ENCODE data around the gene AACS.

DNA sequence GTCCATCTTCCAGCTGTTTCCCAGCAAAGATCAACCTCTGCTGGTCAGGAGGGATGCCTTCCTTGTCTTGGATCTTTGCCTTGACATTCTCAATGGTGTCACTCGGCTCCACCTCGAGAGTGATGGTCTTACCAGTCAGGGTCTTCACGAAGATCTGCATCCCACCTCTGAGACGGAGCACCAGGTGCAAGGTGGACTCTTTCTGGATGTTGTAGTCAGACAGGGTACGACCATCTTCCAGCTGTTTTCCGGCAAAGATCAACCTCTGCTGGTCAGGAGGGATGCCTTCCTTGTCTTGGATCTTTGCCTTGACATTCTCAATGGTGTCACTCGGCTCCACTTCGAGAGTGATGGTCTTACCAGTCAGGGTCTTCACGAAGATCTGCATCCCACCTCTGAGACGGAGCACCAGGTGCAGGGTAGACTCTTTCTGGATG lies 2.0 kb downstream of the UBC start:
- PRO-cap: no peak

DNA sequence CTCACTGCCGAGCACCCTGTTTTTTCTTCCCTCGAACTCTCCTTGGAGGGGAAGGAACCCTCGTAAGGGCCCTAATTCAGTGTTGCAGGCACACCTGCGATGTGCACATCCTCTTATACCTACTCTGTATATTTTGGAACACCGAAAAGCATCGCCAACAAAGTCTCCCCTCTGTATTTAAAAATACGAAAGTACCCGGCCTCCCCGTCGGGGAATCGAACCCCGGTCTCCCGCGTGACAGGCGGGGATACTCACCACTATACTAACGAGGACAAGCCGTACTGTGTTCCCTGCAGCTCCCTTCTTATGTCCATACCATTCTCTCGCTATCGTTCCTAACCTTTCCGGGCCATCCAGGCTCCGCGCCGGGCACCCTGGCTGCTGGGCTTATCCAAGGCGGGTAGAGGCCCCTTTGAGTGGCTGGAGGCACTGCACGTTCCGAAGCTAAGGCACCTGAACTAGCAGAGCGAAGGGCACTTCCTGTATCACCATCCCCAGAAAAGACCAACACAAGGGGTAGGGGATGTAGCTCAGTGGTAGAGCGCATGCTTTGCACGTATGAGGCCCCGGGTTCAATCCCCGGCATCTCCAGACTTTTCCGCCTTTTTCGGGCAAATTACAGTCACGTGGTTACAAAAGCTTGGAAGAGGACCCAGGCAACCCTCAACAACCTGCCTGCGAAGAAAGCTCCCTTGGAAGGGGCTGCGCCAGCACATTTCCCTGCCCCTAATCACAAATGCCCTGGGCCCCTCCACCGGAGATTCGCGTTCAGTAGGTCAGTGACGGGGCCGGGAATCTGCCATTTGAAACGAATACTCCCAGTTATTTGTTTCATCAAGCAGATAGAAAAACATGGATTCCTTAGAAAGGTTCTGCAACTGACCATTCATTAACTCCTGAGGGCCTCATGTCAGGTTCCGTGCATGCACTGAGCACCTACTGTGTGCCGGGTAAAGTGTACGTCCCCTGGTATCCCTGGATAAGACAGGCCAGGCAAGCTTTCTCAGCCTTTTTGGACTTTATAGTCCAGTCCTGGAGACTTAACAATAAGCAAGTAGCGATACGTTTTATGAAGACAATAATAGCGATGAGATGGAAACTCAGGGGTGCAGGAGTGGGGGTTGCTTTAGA lies 25.4 kb upstream of the UBC start:
- PRO-cap: bidirectional peak, plus-strand start at position 519 of the sequence, minus-strand start at position 280 of the sequence

DNA sequence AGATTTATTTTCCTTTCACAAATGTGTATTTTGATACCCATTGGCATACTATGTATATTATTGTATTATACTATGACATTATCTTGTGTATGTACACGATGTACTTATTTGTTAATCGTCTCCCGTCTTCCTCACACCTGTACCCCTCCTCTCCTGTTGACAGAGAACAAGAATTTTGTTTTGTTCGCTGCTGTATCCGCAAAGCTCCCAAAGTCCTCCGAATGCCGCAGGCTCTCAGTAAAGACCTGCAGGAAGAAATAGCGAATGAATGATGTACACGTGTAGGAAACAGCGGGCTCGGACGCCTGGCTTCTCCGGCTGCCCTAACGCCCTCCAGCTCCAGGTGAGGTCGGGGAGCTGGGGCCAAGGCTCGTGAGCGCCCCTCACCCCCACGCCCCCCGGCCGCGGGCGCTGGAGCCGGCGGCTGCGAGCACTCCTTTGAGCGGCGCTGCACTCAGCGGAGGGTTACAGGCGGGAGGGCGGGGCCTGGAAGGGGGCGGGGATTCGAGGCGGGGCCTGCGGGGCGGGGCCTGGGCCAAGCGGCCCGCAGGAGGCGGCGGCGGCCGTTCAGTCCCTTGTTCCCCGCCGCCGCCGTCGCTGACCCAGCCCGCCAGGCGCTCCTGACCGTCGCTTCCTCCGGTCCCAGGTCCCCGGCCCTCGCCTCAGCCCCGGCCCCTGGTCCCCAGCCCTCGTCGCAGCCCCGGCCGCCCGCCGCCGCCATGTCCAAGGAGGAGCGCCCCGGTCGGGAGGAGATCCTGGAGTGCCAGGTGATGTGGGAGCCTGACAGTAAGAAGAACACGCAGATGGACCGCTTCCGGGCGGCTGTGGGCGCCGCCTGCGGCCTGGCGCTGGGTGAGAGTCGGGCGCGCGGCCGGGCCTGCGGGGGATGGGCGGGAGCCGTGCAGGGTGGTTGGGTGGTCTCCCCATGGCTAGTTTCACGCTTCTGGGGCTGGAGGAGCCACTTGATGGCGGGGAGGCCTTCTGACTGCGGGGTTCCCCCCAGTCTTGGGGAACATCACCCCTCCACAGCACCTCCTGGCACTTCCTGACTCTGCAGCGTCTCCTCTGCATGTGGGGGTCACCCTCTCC lies at the start of gene AACS:
AACS (plus strand) TSS at position 570 of the 1,089 bp plus-strand sequence.
- PRO-cap: bidirectional peak, plus-strand start at position 578 of the sequence, minus-strand start at position 440 of the sequence; bidirectional peak, plus-strand start at position 789 of the sequence, minus-strand start at position 826 of the sequence

DNA sequence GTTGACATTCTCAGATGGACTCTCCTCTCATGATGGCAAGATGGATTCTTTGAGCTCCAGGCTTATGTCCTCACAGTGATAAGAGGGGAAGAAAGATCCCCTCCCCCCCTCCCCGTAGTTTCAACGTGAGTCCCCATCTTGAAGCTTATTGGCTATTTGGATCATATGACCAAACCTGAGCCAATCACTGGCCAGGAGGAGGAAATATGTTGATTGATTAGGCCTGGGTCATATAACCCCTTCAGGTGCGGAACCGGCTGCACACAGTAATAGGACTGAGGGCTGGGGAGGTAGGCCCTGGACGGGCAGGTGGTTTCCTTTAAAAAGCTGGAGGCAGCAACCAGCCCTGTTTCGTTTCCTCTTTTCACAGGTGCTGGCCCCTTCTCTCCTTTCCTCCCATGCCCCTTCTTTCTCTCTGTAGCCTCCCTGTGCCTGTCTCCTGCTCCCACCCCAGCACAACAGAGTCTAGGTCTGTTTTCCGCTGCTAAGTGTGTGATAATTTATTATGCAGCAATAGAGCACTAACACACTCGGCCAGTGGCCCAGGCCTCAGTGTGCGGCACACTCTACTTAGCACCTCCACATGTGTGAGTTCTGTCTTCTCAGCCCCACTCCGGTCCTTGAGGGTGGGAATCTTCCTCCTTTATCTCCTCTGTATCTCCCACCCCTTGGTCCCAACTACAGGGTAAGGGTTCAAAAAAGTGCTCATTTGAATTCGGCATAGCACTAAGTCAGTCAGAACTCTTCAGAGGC lies 36.4 kb upstream of the TMEM132B start:
- PRO-cap: no peak

DNA sequence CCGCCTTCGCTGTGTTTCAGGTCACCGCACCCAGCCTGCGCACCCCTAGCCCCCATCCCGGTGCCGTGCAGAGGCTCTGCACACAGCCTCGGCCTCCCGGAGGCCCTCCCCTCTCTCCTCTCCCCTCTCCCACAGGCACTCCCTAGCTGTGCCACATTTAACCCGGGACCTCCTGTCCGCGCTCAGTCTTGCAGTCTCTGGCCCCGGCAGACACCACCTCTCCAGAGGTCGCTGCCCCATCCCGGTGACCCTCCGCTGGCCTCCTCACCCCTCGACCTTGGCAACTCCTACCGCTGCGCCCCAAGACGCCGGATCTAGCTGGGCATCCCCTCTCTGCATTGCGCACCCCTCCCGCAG lies 420 bp upstream of the TMEM132B start:
- PRO-cap: bidirectional peak, plus-strand start at position 185 of the sequence, minus-strand start outside the sequence

GRCh38 chr12:127062025-127062532 lies 1204.9 kb upstream of the TMEM132C start:
- PRO-cap: no peak

DNA sequence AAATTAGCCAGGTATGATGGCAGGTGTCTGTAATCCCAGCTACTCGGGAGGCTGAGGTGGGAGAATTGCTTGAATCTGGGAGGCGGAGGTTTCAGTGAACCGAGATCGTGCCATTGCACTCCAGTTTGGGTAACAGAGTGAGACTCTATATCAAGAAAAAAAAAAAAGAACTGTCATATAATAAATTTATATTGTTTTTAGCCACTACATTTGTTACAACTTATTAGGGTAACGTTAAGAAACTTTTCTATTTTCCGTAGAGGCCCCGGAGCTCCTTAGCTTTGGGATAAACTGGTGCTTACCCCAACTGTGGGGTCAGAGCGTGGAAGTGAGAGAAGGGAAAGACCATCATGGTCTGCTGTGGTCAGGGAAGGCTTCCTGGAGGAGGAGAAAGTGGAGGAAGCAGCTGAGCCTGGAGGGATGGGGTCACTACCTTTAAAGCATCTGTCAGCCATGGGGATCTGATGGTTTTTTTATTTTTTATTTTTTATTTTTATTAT lies 1101.5 kb upstream of the TMEM132C start:
- PRO-cap: bidirectional peak, plus-strand start at position 315 of the sequence, minus-strand start at position 330 of the sequence

GRCh38 chr12:127708089-127708378 lies 558.9 kb upstream of the TMEM132C start:
- PRO-cap: no peak

GRCh38 chr12:128075871-128076188 lies 191.1 kb upstream of the TMEM132C start:
- PRO-cap: no peak

- PRO-cap: no peak
Measured at GRCh38 chr12:128791787-128792431, 31.8 kb downstream of the SLC15A4 start.

DNA sequence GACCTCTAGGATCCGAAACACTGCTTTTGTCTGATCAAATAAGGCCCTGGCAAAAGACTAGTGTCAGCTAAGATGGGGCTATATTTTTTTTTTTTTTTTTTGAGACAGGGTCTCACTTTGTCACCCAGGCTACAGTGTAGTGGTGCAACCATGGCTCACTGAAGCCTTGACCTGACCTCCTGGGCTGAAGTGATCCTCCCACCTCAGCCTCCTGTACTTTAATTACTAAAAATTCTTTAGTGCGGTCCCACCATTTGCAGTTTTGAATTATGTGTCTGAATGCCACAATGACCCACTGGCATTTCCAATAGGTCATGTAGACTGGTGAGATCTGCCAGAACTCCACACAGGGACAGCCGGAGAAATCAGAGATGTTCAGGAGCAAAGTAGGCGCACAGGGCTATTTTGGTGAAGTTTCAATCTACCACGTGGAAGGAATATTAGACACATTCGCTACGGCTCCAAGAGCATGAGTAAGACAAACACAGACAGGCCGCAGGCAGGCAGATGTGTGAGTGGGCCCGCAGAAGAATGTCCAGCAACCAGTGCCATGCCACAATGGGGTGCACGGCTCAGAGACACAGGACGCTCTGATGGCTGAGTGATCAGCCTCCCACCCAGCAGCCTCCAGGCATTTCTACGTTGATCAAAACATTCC lies 10.5 kb downstream of the SLC15A4 start:
- PRO-cap: no peak

DNA sequence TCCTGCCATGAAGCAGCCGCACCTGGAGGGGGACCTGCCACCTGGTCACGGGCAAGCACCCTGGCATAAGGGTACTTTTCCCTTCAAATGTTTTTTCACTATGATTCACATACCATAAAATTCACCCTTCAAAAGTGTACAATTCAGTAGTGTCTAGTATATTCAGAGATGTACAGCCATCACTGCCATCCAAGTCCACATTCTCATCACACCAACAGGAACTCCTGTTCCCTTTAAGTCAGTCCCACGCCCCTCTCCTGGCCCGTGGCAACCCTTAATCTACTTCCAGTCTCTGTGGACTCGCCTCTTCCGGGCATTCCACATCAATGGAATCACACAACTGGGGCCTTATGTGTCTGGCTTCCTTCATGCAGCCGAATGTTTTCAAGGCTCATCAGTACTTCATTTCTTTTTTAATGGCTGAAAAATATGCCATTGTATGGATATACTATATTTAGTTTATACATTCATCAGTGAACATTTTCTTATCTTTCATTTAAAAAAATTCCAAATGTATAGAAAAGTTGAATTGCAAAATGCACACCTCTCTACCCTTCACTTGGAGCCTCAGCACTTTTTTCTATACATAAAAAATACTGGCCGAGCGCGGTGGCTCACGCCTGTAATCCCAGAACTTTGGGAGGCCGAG lies 5.1 kb downstream of the SLC15A4 start:
- PRO-cap: no peak

- PRO-cap: no peak
Measured at GRCh38 chr12:130071204-130071601, 91.1 kb upstream of the FZD10 start.

GRCh38 chr12:130097578-130098614 lies 64.4 kb upstream of the FZD10 start:
- PRO-cap: no peak

DNA sequence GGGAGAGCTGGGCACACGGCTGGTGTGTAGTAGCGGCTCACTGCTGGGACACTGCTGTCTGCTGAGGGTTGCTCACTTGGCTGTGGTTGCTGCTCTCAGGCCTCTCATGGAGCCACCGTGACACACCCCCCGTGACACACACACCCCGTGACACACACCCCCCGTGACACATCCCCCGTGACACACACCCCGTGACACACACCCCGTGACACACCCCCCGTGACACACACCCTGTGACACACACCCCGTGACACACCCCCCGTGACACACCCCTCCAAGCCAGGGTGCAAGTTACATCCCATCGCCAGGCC lies 42.8 kb upstream of the FZD10 start:
- PRO-cap: no peak

DNA sequence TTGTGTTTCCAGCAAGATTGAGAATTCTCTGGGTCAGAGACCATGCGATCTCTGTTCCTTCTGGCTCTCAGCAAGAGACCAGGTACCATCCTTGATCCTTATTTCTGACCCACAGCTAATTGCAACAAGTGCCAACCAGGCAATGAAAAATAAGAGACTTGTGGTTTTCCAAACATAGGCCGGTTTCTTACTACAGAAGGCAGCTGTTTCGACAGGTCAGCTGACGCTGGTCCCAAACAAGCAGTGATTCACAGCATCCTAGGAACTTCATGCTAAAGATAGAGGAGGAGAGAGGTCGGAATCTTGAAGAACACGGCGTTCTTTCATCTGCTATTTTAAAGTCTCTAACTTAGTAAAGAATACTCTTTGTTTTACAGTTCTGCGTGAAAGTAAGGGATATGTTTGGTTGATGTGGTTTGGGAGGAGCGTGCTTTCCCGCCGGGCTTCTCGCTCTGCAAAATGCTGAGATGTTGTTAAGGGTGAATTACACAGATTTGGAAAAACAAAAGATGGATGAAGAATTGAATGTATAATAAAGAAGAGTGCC lies 28.0 kb upstream of the ADGRD1 start:
- PRO-cap: no peak

DNA sequence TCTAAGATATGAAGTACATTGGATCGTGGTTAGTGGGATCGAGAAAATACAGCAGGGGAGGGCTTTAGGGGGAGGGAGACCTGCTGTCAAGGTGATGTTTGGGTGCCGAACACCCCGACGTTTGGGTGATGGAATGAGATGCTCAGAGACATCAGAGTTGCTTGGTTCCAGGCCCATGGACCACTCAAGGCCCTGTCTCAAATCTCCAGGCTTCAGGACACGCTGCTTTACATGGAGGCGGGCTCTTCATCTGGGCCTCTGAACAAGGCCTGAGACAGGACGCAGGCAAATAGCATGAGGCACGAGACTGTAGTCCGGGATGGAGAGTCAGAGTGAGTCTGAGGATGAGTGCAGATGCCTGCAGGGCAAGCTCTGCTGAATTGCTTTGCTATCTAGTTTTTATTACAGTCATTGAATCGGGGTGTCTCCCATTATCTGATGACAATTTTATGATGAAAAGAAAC lies 1.7 kb upstream of the ADGRD1 start:
- PRO-cap: no peak

DNA sequence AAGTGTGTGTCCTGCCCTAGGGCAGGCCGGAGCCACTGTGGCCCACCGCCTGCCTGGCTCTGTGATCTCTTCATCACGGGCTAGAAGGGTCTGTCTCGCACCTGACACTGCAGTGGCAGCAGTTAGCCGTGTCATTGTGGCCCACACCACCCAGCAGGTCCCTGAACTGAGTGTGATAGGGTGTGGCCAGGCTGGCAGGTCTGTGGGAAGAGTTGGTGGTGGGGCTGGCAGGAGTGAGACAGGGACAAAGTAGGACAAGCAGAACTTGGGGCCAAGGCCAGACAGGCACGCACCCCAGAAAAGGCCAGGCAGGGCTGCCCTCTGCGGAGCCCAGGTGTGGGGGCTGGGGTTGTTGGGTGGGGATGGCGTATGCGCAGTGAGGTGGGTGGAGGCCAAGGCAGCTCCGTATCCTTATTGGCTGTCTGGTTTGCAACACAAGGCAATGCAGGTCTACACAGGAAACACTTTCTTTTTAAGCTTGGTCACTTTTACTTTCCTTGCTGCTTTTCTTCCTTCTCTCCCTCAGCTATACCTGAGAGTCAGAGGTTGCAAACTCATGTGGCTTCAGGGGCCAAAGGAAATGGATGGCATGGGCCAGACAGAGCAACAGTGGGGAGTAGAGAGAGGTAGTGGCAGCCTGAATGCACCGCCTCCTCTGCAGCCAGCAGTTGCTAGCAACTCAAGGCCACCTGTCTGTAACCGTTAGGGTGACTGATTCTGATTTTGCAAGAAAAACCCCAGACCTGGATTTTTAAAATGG lies 41.4 kb downstream of the ADGRD1 start:
- PRO-cap: no peak

DNA sequence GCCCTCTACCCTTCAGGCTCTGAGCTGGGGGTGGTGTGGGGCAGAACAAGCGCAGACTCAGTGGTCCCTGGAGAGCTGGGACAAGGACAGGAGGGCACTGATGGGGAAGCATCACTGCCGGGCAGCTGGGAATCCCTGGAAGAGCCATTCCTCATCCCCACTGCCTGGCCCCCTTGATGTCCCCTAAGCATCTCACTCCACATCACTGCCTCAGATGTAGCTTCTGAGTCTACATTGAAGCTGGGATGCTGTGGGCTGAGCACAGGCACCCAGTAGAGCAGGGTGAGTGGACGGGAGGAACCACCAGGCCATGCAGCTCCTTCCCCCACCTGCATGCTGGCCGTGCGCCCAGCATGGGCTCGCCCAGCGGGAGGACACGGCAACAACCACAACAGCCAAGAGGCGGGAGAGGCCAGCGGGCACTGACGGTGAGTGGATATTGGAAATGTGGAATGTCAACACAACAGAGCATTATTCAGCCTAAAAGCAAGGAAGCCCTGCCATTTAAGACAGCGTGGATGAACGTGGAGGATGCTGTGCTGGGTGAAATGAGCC lies 310.9 kb downstream of the ADGRD1 start:
- PRO-cap: no peak

- PRO-cap: no peak
Measured at GRCh38 chr12:131366181-131366968, 344.5 kb upstream of the SFSWAP start.

All from neuron (in vitro differentiated cells).